Left lobe of liver (tissue), 1 donor: ENCODE results near the gene NUP210.

DNA sequence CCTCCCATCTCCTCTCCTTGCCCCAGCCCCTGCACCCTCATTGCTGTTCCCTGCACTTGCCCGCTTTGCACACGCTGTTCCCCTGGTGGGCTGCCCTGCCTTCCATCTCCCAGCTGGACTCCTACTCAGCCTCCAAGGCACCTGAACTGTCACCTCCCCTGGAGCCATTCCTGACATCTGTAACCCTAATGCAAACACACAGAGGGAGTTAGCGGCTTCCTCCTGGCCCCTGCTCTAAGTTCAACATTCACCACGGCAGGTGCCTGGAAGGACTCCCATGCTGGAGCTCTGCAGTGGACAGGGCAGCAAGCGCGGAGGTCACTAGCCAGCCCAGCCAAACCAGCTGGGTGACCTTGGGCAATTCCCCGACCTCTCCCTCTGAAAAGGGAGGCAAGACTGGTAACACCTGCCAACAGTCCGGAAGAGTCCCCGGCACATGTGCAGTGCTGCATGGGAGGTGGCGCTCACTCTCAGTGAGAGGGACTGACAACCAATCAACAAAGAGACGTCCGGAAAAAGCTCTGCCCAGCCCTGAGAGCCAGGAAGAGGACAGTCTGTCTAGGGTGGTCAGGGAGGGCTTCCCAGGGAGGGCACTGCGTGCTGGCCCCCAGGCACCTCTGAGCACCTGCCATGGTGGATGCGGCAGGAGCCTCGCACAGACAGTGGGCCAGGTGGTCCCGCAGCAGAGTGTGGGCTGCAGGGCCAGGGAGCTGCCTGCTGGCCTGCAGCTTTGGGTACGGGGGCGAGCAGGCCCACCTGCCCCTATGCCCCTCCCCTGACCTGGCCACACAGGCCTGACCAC lies 39.0 kb upstream of the IQSEC1 start:
- PRO-cap: no peak

DNA sequence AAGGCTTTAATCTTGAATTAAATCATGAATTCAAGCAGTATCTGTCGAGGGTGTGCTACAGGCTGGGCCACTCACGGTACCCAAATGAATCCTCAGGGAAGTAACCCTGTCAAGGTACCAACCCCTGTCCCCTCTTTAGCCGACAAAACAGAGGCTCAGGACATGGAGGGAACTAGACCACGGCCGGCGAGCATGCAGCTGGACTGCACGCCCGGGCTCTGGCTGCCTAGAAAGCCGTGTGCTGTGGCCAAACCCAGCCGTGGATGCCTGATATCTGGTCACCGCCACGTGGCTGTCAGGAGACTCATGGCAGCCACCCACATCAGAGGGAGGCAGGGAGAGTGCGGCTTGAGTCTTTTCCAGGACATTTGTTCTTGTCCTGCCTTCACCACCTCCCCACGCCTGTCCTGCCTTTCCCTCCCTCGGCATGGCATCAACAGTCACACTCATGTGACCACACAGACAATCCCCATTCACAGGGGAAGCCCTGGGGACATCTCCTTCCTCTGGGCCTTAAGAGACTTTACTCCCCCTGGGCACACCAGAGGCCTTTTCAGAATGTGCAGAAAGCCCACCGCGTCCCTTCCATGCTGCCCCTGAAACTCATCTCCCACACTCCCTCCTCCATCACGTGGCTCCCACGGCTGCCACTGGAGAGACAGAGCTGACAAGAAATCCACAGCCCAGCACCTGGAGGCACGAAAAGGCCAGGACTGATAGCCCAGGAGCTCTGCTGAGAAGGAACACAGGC lies 71.0 kb upstream of the IQSEC1 start:
- PRO-cap: no peak

- PRO-cap: bidirectional peak, plus-strand start at chr3:13277769, minus-strand start at chr3:13277676
Measured at GRCh38 chr3:13277252-13277866, 142.8 kb downstream of the NUP210 start.

DNA sequence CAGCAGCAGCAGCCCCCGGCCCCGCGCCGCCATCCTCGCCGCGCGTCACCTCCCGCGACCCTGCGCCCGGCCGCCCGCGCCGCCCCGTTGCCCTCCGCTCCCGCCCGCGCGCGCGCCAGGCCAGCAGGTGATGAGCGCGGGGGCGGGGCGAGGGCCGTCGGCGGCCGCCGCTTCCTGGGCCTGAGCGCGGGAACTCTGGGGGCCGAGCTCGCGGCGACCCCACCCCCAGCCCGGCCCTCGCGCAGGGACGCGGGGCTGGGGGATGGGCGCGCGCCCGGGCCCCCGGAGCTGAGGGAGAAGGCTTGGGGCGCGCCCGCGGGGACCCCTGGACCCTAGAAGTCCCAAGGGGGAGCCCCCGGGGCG lies at the start of gene NUP210:
Gene NUP210 (minus strand): TSS at position 129 of the 363 bp plus-strand sequence.
- PRO-cap: bidirectional peak, plus-strand start at position 157 of the sequence, minus-strand start at position 62 of the sequence

GRCh38 chr3:13420557-13420815 lies 364 bp upstream of the NUP210 start:
- PRO-cap: no peak

DNA sequence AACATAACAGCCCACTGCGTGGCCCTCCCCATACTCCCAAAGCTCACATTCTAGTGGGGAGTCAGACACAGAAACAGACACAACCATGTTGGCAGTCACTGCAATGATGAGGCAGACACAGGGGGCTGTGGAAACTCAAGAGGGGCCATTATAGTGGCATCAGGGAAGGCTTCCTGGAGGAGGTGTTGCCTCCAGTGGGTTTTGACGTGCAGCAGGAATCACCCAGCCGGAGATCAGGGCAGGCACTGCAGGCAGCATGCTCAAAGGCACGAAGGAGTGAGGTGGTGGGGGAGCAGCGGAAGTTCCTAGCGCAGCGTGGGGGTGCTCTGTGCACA lies 101.2 kb downstream of the FBLN2 start:
- PRO-cap: no peak

GRCh38 chr3:13867130-13867596 lies 12.7 kb downstream of the WNT7A start:
- PRO-cap: no peak

DNA sequence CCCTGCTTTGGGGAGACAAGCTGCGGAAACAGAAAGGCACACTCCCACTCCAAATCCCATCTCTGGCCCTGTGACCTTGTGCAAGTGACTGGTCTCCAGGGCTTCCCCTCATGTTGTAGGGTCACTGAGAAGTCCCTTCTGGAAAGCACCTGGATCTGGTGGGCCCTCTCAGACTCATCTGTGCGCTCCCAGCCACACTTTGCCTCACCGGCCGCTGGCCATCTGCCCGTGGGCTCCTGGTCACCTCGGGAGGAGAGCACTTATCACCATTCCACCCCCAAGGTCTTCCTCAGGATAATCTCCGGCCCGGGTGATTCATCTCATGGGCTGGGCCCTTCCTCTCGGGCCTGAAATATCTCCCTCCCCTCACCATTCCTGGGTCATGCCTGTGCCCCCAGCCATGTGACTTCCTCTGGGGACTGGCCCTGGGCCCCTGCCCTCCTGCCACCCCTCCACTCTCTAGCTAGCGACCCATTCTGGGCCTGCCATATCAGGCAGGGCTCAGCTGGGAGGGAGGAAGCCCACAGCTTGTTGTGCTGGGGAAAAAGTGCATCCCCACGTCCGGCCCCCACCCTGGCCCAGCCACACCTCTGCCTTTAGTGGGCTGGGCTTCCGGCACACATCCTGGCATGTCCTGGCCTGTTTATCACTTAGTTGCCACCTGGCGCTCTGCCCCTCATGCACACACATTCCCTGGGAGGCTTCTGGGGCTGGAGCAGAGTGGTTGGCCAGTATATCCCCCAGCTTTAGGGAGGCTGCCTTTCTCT lies 10.7 kb upstream of the WNT7A start:
- PRO-cap: no peak

DNA sequence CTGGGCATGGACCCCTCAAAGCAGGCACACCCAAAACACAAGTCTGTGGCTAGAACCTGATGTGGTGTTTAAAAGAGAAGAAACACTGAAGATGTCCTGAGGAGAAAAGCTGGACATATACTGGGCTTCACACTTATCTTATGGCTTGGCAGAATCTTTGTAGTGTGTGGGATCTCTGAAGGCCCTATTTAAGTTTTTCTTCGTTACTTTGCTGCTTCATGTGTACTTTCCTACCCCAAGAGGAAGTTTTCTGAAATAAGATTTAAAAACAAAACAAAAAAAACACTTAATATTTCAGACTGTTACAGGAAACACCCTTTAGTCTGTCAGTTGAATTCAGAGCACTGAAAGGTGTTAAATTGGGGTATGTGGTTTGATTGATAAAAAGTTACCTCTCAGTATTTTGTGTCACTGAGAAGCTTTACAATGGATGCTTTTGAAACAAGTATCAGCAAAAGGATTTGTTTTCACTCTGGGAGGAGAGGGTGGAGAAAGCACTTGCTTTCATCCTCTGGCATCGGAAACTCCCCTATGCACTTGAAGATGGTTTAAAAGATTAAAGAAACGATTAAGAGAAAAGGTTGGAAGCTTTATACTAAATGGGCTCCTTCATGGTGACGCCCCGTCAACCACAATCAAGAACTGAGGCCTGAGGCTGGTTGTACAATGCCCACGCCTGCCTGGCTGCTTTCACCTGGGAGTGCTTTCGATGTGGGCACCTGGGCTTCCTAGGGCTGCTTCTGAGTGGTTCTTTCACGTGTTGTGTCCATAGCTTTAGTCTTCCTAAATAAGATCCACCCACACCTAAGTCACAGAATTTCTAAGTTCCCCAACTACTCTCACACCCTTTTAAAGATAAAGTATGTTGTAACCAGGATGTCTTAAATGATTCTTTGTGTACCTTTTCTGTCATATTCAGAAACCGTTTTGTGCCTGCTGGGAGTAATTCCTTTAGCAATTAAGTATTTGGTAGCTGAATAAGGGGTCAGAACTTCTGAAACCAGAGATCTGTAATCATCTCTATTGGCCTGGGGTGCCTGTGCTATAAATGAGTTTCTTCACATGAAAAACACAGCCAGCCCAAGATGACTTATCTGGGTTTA lies 17.8 kb downstream of the TMEM43 start:
- PRO-cap: no peak

DNA sequence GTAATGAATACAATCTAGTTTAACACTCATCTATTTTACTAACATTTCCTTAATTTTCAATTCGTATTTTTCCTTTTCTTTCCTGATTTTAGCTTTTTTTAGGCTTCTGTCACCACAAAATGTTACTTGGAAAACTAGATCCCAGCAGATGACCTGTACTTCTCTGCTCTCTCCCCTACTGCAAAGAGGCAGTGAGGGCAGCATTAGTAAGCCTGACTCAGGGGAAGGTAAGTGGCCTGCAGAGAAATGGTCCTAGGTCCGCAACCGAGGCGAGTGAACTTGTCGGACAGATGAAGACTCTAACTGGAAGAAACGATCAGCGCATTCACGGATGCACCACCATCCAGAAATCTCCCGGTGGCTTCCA lies 20.4 kb downstream of the TMEM43 start:
- PRO-cap: no peak

GRCh38 chr3:14324390-14325136 lies 77.8 kb upstream of the SLC6A6 start:
- PRO-cap: no peak

- PRO-cap: no peak
Measured at GRCh38 chr3:14405865-14406370, 3.5 kb downstream of the SLC6A6 start.

DNA sequence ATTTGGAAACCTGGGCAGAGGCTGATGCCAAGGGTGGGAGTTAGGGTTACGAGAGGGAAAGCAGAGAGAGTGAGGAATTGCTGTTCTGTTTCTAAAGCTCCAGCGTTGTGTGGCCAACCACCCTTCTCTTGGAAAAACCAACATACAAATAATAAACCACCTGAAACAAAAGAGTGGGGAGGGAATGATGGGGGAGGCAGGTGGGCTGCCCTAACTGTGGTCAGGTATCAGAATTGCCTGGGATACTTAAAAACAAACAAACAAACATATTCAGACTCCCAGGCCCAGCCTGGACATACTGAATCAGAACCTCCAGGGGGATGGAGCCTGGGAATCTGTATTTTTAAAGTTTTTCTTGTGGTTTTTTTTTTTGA lies 4.3 kb downstream of the SLC6A6 start:
- PRO-cap: no peak

DNA sequence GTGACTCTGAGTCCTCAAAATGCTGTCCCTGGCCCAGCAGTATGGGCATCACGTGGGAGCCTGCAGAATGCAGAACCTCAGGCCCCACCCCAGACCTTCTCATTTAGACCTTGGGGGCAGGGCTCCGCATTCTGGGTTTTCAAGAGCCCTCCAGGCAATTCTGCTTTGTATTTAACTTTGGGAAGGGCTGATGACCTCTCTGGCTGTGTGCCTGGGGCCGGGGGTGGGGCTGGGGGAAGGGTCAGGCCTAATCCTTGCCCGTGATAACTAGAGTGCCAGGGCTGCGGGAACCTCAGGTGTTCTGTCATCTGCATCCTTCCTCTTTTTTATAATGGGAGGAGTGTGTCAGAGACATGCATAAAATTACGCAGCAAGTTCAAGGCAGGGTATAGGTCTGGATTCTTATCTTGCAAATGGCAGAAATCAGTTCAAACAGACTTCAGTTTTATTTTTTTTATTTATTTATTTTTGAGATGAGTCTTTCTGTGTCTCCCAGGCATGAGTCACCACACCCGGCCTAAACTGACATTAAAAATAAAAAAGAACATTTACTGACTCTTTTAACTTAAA lies 11.2 kb downstream of the SLC6A6 start:
- PRO-cap: no peak

GRCh38 chr3:14424634-14425130 lies 22.3 kb downstream of the SLC6A6 start:
- PRO-cap: no peak

GRCh38 chr3:14464860-14465443 lies 62.5 kb downstream of the SLC6A6 start:
- PRO-cap: no peak

DNA sequence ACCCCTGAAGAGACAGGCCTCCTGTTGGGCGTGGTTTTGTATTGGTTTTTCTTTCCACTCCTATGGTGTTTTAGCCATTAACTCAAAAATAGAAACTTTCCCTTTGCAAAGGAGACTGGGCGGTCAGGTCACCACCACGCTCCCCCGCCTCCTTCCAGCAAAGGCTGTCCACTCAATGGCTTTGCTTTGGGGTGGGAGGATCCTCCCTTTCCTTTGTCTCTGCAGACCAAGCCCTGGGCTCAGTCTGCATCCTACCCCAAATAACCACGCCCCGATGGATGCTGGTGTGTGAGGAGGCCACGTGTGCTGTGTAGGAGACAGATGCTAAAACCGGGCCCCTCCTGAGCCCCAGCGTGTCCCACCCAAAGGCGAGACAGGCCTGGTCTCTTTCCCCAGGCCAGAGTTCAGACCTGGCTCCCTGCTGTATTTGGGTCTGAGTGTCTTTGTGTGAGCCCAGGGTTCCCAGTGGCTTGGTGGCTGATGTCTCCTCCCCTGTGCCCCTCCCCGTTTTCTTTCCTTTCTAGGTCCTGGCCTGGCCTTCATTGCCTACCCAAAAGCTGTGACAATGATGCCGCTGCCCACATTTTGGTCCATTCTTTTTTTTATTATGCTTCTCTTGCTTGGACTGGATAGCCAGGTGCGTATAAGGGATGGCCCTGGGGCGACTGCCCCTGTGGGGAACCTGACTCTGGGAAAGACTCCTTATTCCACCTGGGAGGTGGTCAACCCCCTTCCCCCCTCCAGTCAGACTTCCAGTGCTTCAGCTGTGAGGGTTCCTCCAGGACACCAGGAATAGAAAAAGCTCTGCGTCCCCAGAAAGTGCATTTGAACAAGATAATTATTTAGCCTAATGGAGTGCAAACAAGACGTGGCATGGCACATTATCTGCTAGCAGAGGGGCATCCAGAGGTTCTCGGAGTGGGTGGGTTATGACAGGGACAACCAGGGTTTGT lies 68.2 kb downstream of the GRIP2 start:
- PRO-cap: no peak

DNA sequence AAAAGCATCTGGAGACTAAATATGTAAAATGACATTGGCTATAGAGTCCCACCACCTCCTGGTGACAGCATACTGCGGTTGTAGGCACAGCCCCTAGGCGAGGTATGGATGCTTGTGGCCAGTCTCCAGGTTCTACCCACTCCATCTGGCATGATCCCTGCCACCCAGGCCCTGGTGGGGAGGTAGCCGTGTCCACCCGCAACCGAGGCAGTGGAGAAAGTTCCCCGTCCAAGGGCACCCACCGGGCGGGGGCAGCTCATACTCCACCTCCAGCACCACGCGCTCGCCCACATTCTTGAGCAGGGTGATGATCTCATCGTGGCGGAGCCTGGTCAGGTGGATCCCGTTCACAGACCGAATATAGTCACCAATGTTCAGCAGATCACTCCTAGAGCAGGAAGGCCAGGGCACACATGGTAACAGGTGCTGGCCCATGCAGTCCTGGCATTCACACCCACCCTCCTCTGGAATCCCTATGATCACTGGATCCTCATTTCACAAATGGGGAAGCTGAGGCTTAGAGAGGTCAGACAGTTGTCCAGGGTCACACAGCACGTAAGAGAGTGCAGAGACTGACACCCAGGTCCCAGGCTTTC lies 15.9 kb downstream of the GRIP2 start:
- PRO-cap: no peak

DNA sequence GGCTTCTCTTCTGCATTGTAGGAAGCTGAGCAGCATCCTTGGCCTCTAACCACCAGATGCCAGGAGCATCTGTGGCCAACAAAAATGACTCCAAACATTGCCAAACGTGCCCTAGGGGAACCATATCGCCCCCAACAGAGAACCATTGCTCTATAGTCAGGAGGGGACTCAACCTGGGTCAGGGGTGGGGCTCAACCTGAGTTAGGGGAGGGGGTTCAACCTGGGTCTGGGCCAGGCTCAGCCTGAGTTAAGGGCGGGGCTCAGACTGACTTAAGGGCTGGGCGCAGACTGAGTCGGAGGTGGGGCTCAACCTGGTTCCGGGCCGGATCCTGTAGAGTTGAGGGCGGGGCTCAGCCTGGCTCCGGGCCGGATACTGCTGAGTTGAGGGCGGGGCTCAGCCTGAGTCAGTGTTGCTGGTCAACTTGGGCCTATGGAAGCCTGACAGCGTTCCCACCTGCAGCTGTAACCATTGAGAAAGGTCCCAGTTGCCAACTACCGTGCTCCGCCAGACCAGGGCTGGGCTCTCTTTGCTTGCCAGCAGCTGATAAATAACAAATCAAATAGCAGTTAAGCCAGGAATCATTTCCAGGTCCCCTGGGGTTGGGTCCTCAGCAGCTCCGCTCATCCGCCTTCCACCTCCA lies 7.6 kb downstream of the GRIP2 start:
- PRO-cap: no peak

- PRO-cap: bidirectional peak, plus-strand start at chr3:14877215, minus-strand start at chr3:14877146
Measured at GRCh38 chr3:14876970-14877696, 58.4 kb downstream of the FGD5 start.